Pulmonary artery (tissue), 1 donor: ENCODE measurements around a stretch of chr16.

GRCh38 chr16:8572475-8573562, 17.5 kb downstream of the TMEM114 start:
- PRO-cap = no peak

DNA sequence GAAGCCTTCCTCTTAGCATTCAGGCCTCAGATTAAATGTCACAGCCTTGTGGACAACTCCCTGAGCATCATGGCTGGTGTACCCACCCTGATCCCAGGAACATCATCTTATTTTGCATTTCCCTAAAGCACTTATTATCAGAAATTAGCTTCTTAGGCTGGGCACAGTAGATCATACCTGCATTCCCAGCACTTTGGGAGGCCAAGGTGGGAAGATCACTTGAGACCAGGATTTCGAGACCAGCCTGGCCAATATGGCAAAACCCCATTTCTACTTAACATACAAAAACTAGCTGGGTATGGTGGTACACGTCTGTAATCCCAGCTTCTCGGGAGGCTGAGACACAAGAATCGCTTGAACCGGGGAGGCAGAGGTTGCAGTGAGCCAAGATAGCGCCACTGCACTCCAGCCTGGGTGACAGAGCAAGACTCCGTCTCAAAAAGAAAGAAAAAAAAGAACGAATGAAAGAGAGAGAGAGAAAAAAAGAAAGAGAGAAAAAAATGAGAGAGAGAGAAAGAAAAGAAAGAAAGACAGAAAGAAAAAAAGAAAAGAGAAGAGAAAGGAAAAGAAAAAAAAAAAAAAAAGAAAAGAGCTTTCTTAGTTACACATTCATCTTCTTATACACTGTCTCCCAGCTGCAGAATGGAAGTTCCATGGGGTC, 5.8 kb upstream of the ABAT start:
- PRO-cap = no peak

DNA sequence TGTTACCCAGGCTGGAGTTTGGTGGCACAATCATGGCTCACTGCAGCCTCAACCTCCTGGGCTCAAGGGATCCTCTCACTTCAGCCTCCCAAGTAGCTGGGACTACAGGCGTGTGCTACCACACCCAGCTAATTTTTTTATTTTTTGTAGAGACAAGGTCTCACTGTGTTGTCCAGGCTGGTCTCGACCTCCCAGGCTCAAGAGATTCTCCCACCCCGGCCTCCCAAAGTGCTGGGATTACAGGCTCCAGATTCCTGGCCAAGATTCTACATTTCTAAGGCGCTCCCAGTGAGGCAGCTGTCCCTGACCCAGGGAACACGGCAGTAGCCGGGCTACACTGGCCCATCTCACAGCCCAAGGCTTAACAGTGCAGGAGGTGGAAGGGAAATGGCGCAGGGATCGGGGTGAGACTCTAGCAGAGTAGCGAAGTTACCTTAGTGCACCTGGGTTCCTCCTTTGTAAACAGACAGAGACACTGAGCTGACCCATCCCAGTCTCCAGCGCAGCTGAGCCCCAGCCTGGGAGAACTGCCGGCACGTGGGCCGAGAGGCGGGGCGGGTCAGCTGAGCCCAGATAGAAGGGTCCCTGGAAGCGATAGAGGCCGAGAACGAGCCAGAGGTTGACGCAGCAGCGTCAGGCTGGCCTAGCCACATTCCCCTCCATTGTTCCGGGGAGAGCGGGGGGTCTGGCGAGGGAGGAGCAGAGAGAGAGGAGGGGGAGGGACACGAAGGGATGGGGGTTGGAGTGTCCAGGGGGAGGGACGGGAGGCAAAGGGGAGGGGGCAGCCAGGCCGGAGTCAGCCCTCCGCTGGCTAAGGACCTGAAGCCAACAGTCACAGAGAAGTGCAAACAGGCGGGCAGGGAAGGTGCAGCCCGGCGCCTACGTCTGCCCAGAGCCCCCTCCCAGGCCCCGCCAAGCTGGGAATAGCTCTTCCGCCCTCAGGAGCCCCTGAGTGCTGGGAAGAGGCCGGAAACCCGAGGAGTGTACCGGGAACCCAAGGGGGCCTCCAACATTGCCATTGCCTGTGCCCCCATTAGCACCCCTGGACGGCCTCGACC, 2.5 kb downstream of the CARHSP1 start:
- PRO-cap = bidirectional peak, plus-strand start at position 604 of the sequence, minus-strand start at position 508 of the sequence

- PRO-cap = no peak
Measured at GRCh38 chr16:8895491-8895841, 13.3 kb downstream of the LITAFD start.

DNA sequence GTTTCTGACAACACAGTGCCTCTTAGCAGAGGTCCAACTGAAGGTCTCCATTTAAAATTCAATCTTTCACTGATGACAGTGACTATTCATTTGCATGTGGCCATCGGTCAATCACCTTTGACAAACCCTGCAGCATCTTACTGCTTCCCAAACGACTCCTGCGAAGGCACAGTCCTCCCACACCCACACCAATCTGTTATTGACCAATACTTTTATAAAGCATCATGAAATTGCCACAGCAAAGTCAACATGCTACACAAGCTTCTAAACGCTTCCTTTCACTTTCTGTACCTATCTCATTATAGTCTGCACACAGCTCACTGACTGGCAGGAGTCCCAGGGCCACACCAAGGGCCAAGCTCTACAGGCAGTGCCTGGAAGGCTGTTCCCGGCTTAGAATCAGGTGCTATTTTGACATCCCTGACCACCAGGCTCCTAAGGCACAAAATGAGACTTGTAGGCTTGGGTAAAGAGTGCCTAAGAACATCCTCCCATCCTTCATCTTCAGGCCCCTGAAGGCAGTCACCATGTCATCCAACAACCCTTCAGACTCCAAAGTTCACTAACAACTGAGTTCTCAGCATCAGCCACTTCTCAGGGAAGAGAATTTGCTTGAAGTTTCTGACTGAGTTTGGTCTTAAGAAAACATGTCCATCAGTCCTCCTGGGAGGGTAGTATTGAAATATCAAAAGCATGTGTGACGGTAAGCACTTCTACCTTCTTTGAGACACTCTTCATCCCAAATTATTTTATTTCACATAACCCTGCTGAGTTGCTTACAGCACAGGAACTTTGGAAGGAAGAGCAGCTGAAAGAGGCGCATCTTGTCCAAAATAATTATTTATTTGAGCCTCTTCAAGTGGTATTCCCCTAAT, 39.4 kb downstream of the USP7 start:
- PRO-cap = no peak

GRCh38 chr16:9051194-9051882, 40.1 kb upstream of the HAPSTR1 start:
- PRO-cap = no peak

DNA sequence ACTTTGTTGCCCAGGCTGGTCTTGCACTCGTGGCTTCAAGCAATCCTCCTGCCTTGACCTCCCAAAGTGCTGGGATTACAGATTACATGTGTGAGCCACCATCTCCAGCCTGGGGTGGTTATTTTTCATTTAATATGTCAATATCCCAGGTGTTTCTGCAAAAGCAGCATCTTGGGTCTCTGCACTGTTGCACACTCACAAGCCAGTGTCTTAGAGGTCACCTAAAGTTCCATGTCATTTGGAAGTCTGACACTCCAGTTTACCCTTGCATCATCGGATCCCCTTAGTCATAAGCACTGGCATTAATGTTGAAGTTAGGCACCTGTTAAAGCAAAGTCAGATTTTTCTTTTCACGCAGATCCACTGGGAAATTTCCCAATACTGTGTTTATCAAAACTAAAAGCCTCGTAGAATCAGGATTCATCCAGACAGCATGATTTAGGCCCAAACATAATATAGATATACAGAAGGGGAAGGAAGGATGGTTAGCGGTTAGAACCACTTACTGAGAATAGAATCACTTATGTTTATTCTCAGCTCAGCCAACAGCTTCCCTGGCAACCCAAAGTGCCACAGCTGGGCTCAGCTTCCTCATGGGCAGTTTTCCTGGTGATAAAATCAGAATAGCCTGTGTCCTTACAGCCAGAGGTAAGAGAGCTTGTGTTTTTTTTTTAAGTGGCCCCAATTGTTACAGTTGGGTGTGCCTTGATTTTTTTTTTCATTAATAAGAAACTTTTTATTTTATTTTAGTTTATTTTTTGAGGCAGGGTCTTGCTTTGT, 30.1 kb upstream of the HAPSTR1 start:
- PRO-cap = no peak

DNA sequence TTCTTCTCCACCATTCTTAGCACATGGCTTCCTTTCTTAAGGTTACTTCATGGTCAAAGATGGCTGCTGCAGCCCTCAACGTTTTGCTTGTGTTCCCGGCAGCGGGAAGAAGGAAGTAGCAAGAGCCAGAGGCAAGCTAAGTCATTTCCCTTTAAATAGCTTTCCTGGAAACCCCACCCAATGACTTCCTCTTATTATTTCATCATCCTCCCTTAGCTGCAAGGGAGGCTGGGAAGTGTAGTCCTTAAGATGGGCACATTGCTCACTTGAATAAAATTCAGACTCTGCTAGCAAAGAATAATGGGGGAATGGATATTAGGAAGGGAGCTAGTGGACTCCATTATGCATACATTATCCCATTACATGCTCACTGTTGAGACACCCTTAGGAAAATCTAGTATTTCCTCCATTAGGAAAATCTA, 12.4 kb upstream of the HAPSTR1 start:
- PRO-cap = no peak

DNA sequence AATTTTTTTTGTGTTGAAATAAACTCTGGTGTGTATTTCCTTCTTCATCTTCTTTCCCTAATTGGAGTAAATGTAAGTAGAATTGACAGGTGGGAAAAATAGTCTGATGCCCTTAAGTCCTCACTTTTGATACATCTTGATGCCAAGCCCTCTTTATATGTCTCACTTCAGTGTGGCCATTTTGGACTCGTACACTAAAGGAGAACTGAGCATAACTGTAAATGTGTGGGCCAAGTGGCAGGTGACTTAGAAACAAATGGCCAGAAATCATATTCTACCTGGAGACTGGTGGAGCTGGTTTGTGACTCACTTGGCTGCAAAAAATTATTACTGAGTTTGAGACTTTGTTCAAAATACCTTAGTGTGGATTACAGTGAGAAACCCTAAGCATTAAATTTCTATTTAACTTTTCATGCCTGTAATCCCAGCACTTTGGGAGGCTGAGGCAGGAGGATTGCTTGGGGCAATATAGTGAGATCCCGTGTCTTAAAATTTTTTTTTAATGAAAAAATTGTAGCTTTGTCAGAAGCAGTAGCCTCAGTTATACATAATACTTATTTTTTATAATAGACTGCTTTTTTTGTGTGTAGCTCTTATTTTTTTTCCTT, 5.0 kb downstream of the HAPSTR1 start:
- PRO-cap = no peak

DNA sequence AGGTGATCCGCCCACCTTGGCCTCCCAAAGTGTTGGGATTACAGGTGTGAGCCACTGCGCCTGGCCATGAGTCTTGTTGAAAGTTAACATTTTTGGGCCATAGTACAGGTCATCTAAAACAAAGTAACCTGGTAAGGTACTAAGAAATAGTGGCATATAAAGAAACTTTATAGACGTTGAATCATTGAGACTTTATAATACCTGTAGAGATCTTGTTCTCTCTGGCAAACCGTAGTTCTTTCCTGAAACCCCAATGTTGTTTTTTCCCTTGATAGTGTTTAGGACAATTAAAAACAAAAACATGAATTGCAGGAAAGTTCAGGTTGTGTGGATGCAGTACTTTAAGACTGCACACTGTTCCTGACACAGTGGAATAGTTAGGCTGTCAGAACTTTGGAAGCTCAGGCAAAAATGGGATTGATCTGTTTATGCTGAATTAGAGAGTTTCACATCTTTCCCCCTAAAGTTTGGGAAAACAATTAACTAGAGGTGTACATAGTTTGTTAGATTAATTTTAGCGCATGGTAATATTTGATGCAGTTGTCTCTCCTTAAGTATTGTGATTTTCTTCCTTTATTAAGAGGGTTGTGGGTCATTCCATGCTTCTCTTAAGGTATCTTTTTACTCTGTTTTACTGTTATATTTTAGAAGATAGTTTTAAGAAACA, 13.0 kb downstream of the HAPSTR1 start:
- PRO-cap = no peak

GRCh38 chr16:9114538-9114709, 23.0 kb downstream of the HAPSTR1 start:
- PRO-cap = no peak

- PRO-cap = no peak
Measured at GRCh38 chr16:9125259-9125928, 34.0 kb downstream of the HAPSTR1 start.

GRCh38 chr16:9489672-9490405, 398.4 kb downstream of the HAPSTR1 start:
- PRO-cap = no peak

GRCh38 chr16:9545353-9545964, 454.0 kb downstream of the HAPSTR1 start:
- PRO-cap = no peak

- PRO-cap = no peak
Measured at GRCh38 chr16:9545965-9546387, 454.5 kb downstream of the HAPSTR1 start.

DNA sequence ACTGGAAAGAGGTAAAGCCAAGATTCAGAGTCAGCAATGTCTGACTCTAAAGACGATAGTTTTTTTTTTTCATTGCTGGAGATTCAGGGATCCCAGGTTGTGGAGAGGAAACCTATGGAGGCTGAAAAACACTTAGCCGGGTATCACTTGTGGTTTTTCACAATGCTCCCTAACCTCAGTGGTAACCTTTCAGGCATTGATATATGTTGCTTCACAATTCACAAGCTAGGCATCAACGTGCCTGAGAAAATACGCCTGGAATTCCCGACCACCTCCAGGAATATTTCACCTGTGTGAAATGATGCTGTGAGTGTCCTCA, 455.9 kb downstream of the GRIN2A start:
- PRO-cap = no peak

DNA sequence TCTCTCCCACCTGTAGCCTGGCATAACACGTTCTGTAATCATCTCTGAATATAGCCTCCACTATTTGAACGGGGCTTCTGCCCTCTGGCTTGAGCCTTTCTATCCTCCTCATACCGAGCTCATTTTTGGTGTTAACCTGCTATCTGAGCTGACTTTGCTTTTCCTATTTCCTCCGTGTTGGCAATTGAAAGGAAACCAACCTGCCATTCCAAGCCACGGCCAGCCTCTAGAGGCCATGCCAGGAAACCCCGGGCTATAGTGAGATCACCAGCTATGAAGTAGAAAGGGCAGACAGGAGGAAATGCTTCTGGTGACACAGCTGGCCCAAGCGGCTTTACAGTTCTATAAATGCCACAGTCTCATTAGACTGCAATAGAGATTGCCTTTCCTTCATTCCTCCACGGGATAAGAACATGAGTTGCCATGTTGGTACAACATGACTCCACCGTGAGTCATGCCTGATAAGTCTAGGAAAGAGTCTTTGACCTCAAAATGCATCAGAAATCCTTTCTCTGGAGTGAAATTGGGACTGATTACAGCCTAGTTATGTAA, 385.0 kb downstream of the GRIN2A start:
- PRO-cap = no peak

DNA sequence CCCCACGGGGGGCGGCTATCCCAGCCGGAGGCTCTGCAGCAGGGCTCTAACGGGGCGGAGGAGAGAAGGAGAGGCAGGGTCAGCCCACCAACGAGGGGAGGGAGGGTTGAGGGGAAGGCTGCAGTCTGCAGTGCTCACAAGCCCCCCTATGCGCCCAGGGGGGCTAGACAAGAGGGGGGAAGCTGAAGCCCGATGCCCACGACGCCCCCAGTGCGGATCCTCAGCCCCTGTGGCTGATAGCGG, 285 bp downstream of the GRIN2A start:
- PRO-cap = no peak

GRCh38 chr16:10393688-10394403, 8.0 kb downstream of the ATF7IP2 start:
- PRO-cap = no peak

DNA sequence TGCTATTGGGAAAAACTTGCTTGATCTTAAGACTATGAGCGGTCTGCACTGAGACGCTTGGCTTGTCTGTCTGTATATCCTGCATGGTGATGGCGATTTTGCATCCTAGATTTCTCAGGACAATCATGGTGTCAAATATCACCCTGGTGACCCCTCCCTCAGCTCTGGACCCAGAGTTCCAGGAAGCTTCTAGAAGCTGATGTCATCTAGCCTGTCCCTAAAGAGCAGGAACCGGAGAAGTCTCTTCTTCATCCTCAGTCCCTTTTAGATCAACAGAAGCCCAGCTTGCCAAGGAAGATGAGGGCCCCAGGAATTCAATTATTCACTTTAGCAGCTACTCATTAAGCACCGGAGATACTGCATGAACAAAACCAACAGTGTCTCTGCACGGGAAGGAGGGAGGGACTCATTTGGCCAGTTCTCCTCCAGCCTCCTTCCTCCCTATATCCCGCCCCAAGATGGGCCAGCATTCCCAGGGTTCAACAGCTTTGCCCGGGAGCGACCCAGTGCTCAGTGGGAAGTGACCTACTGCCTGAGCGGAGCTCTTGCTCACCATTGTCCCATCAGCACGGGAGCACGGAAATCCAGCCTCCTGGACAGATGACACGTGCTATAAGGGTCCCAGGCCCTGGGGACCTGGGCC, 3.9 kb downstream of the EMP2 start:
- PRO-cap = no peak